ENCODE measurements around a stretch of chr4.

GRCh38 chr4:147874688-147875348 lies 142.9 kb downstream of the ARHGAP10 start:
- PRO-cap, 3 experiments, result no peak in any of the 3 experiments
- RRBS, result no CpG with 5 or more reads among the region's 5 CpGs

DNA sequence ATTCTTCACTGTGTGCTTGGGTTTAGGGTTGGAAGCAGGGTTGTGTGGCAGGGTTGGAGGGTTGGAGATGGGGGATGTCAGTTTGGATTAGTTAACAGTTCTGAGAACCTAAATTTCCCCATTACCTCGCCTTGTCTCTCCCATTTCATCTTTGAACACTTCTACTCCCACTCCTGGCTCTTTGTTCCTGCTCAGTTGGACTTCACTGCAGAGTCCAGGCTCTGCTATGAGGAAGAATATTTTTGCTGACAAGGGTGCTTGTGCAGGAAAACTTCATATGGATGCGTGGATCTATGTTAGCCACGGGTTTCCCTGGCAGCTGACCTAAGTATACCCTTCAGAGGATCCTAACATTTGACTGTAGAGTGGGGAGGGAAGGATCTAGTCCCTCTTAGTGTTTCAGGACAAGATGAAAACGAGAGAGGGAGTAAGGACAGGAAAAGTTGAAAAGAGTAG lies 238.1 kb downstream of the ARHGAP10 start:
- PRO-cap, 3 experiments, result no peak in any of the 3 experiments
- RRBS, result no CpG with 5 or more reads among the region's 4 CpGs

- PRO-cap, 3 experiments, result no peak in any of the 3 experiments
- RRBS, result no CpG with 5 or more reads among the region's 2 CpGs
Measured at GRCh38 chr4:148013658-148014142, 281.8 kb downstream of the ARHGAP10 start.

GRCh38 chr4:148023117-148023548 lies 291.2 kb downstream of the ARHGAP10 start:
- PRO-cap, 3 experiments, result no peak in any of the 3 experiments
- RRBS, result no CpG with 5 or more reads among the region's 10 CpGs

DNA sequence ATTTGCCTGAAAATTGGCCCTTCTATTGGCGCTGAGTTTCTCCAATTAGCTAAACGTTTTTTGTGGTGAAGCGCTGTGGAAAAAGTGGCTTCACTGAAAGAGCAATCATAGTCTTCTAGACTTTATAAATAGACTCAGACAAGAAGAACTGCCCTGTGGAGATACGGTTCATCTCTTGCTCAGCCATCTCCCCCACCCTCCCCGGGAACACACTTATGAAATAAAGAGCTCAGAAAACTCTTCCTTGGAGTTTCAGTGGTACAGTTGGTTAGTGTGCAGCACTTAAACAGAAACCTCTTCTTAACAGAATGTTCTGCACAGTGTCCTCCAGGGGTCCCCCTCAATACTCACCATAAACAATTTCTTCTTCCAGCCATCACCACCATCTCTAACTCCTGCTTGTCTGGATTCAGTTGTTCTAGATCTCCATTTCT lies 313.0 kb downstream of the ARHGAP10 start:
- PRO-cap, 3 experiments, result no peak in any of the 3 experiments
- RRBS, result no CpG with 5 or more reads among the region's 5 CpGs

DNA sequence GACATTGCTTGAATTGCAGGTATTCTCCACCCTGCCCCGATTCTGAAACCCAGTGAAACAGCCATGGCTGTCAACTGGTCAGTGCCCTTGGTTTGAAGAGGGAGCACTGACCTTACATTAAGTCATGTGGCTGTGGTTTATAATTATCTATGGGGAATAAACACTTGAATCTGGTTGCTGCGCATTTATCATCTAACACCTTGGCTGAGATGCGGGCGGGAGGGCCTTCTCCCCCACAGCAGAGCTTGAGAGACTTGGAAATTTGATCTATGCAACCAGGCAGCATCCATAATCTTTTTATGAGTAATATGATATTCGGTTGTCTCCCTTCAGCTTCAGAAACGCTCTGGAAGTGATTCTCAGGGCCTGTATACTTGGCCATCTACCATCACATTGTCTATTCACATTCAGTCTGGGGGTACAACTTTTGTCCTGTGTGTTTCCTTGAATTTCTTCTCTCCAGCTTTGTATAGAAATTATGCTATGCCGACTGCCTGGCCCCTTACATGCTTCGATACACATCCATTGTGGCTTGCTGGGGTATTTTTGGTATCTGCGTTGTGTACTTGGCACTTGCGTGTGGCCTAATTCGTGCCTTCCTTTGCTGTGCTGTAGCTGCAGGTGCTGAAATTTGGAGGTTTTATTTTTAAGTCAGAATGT lies 321.5 kb downstream of the ARHGAP10 start:
- PRO-cap, 3 experiments, result no peak in any of the 3 experiments
- RRBS, result no CpG with 5 or more reads among the region's 11 CpGs

GRCh38 chr4:148425797-148426511 lies 16.3 kb downstream of the NR3C2 start:
- PRO-cap, 3 experiments, result no peak in any of the 3 experiments
- RRBS, result no CpG with 5 or more reads among the region's 4 CpGs

- PRO-cap, 3 experiments, result no peak in any of the 3 experiments
- RRBS, result no CpG with 5 or more reads among the region's 1 CpG
Measured at GRCh38 chr4:149050272-149050574, 608.0 kb upstream of the NR3C2 start.

GRCh38 chr4:149182093-149182389 lies 633.6 kb downstream of the IQCM start:
- PRO-cap, 3 experiments, result no peak in any of the 3 experiments
- RRBS, result no CpG with 5 or more reads among the region's 3 CpGs

GRCh38 chr4:150546324-150546728 lies 35.6 kb upstream of the MAB21L2 start:
- PRO-cap, 3 experiments, result no peak in any of the 3 experiments
- RRBS, result no CpG with 5 or more reads among the region's 2 CpGs

DNA sequence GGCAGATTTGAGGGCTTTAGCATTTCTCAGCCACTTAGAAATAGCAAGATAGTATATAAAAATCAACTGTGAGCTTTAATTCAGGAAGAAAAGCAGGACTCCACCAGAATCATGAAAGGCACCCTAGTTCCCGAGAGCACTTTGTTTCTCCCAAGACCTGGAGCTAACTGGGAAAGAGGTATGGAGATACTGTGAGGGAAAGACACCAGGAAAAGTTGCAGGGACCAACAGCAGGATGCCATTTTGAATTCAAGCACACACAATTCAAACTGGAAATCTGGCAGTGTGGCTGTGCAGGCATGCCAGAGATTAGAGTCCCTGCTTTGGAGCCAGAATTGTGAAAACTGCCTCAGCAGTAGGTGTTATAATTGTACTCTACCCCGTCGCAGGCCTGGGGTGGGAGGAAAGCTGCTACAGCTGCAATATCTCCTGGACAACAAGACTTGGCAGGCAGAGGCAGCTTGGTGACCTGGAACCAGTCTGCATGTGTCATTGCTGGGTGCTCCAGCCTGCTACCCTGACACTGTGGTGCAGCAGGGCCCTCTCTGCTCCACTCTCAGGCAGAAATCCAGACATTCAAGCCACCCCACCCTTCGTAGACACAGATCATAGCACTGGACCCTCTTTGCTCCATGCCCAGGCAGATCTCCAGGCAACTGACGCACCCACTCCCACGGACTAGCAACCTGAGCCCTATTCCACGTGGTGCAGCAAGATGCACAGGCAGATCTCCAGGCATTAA lies 140.8 kb downstream of the LRBA start:
- PRO-cap, 3 experiments, result no peak in any of the 3 experiments
- RRBS, result no CpG with 5 or more reads among the region's 7 CpGs

DNA sequence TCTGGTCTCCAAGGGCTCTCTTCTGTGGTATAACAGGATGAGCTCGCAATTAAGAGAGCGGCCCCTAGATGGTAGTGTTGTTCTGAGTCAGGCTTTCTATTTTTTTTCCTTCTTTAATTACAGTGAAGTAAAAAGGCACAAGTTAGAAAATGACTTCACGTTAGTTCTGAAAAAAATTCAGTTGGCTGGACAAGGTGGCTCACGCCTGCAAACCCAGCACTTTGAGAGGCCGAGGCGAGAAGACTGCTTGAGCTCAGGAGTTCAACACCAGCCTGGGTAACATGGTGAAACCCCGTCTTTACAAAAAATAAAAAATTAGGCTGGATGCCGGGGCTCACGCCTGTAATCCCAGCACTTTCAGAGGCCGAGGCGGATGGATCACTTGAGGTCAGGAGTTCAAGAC lies 18.1 kb downstream of the RPS3A start:
- PRO-cap, 3 experiments, result no peak in any of the 3 experiments
- RRBS, result no CpG with 5 or more reads among the region's 11 CpGs

GRCh38 chr4:151324174-151324630 lies 1.2 kb downstream of the SH3D19 start:
- PRO-cap, 3 experiments, result no peak in any of the 3 experiments
- RRBS, result no CpG with 5 or more reads among the region's 9 CpGs

GRCh38 chr4:151324631-151325399 lies 590 bp downstream of the SH3D19 start:
- PRO-cap, 3 experiments, result peak in 3 of 3 experiments; most common plus-strand start chr4:151325035 (in 1); most common minus-strand start chr4:151325346 (in 2)
- RRBS, result 2% methylated on average over 25 of the region's 64 CpGs

- PRO-cap, 3 experiments, result no peak in any of the 3 experiments
- RRBS, result no CpG with 5 or more reads among the region's 1 CpG
Measured at GRCh38 chr4:151329090-151329648, 3.8 kb upstream of the SH3D19 start.

- PRO-cap, 3 experiments, result no peak in any of the 3 experiments
- RRBS, result no CpG with 5 or more reads among the region's 3 CpGs
Measured at GRCh38 chr4:151540507-151541211, 131.7 kb downstream of the FHIP1A start.

DNA sequence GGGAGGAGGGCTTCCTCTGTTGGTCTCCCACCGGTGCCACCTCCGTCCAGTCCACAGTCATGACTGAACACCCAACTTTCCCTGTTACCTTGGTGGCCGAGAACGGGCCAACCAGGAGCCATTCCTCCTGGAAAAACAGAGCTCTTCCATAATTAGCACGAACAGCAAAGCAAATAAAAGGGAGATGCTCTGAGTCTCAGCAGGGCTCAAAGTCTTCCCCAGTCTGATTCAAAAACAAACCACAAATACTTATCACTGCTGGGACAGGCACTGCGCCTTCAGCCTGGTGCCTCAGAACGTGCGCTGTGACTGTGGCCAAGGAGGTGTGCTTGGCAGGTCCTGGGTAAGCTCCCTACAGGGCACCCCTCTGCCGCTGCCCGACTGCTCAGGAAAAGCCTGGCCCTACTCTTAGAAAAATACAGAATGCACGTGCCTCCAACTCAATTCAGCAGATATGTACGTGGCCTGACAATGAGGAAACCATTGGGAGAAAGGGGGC lies 87.0 kb downstream of the GATB start:
- PRO-cap, 3 experiments, result no peak in any of the 3 experiments
- RRBS, result no CpG with 5 or more reads among the region's 12 CpGs

- PRO-cap, 3 experiments, result no peak in any of the 3 experiments
- RRBS, result no CpG with 5 or more reads among the region's 5 CpGs
Measured at GRCh38 chr4:151951750-151952071, 190.9 kb upstream of the GATB start.

DNA sequence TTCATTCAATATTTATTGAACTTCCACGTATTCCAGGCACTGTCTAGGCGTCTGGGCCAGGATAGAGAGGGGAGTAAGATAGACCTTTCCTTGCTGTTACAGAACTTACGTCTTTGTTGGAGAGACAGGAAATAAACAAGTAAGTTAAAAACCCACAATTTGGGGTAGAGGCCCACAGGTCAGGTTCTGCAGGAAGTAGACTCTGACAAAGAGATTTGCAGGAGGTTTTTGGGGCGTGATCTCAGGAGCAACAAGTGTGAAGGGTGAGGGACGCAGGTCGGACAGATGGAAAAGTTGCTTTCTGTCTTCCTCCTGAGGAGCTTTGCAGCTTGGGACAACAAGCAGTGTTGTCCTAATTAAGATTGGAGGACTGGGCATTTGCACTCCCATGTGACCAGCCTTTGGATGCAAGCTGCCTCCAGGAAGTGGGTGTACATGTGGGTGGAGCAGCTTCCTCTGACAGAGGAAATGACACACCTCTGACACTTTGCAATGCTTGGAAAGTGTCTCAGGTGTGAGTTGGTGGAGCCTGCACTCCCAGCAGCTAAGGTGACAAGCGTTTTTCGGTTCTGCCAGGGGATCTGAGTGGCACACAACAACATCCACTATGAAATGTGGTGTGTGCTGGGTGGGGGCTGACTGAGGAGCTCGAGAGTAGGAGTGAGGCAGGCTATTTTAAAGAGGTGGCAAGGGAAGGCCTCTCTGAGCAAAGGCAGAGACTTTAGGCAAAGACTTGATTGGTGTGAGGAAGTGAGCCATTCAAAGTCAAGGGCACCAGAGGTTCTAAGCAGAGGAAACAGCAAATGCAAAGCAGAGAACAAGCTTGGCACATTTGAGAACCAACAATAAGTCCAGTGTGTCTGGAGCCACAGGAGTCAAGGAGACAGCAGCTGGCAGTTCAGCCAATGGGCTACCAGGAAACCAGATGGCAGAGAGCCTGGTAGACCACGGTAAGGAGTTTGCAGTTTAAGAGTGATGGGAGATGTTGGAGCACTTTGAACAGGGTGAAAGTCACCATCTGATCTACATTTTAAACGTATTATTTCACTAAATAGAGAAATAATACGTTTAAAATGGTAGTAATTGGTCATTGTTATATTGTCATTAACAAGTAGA lies 339.8 kb upstream of the GATB start:
- PRO-cap, 3 experiments, result no peak in any of the 3 experiments
- RRBS, result no CpG with 5 or more reads among the region's 12 CpGs

GRCh38 chr4:152353169-152353368 lies 182.8 kb downstream of the FBXW7 start:
- PRO-cap, 3 experiments, result no peak in any of the 3 experiments
- RRBS, result no CpG with 5 or more reads among the region's 3 CpGs